ENCODE measurements around a stretch of chr20.

DNA sequence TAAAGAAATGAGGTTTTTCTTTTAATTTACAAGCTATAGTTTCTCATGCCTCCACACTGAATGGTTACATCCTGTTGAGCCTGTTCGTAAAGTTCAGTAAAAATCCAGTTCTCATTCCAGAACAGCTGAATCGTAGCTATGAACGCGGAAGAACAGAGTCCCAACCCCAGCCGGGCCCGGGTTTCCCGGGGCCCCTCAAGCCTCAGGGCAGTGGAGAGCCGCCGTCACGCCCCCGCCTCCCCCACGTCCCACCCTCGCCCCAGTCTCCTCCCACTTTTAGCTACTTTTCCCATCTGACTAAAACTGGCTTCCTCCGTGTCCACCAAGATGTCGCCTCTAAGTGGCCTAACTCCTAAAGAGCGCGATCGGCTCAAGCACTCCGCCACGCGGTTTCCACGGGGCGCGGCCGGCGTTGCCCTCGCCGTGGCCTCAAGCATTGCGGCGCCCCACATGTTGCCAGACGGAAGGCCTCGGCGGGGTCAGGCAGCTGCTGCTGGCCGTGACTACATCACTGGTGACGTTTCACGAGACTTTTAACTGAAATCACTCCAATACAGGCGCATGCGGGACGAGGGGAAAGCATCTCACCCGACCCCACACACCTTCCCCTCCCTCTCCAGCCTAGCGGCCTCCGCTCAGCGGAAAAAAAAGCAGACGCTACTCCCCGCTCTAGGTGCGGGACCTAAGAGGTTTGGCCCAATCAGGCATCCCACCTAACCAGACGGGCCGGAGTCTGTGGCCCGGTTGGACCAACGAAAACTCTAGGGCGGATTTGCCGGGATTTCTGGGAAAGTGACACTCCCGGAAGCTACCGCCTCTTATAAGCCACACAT, 506 bp upstream of the NXT1 start:
- RRBS, result 0% methylated on average over 2 of the region's 54 CpGs

DNA sequence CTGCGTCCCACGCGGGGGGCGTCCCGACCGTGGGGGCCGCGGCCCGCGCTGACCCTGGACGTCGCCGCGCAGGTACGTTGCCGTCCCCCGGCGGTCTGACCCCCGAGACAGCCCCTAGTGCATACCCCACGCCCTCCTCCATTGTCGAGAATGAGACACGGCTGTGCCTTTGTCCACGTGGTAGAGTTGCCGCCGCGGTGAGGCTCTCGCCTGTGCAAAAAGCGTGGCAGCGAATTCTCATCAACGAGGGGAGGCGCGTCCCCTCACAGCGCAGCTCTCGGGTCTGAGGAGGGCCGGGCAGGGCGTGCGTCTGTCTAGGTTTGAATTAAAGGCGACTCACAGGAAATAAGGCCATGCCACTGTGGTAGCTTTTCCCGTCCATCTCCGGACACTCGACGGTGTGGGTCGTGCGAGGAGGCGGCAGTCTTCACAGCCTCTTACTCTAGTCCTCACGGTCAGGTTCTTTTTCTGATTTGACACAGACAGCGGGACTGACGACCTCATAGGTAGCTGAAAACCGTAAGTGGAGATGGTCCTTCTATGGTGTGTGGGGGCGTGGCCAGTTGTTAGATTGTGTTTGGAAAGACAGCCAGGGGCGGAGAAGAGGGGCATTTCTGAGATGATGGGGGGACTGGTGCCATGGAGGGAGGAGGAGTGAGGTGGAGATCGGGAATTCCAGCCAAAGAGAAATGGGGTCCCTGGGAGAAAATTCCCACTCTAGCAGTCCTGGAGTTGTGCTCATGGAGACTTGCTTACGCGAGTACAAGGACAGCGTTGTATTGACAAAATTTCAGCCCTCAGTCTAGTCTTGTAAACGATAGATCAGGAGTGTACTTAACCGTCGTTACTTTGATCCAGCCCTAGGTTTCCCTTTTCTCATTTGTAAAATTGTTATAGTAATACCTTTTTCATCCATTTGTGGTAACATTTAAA, 665 bp downstream of the NXT1 start:
- RRBS, result 1% methylated on average over 15 of the region's 58 CpGs

- RRBS, result 2% methylated on average over 40 of the region's 71 CpGs
Measured at GRCh38 chr20:23357622-23358583, 4.1 kb upstream of the GZF1 start.

- RRBS, result no CpG with 5 or more reads among the region's 15 CpGs
Measured at GRCh38 chr20:23633440-23634290, 4.1 kb downstream of the CST3 start.

GRCh38 chr20:23902098-23903252, 22.9 kb upstream of the CST5 start:
- RRBS, result no CpG with 5 or more reads among the region's 26 CpGs

- RRBS, result no CpG with 5 or more reads among the region's 11 CpGs
Measured at GRCh38 chr20:23986523-23987011, 2.0 kb downstream of the GGTLC1 start.

- RRBS, result no CpG with 5 or more reads among the region's 5 CpGs
Measured at GRCh38 chr20:24465604-24466250, 3.7 kb upstream of the SYNDIG1 start.

- RRBS, result no CpG with 5 or more reads among the region's 2 CpGs
Measured at GRCh38 chr20:24987798-24988436, 4.6 kb downstream of the APMAP start.

DNA sequence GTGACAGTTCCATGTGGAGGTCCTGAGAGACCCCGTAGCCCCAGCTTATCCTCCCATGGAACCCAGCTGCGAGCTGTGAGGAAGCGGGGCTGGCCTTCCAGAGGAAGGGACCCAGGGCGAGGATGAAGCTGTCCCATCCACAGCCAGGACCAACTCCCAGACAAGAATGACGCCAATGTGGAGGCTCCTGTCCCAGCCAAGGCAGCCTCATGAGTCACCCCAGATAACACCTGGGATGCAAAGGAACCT, 2.1 kb upstream of the ACSS1 start:
- RRBS, result no CpG with 5 or more reads among the region's 5 CpGs

GRCh38 chr20:25221592-25222540, 26.0 kb upstream of the PYGB start:
- RRBS, result 95% methylated on average over 5 of the region's 31 CpGs

- RRBS, result no CpG with 5 or more reads among the region's 14 CpGs
Measured at GRCh38 chr20:25223008-25223812, 24.7 kb upstream of the PYGB start.

- RRBS, result no CpG with 5 or more reads among the region's 7 CpGs
Measured at GRCh38 chr20:25238395-25238754, 9.5 kb upstream of the PYGB start.

DNA sequence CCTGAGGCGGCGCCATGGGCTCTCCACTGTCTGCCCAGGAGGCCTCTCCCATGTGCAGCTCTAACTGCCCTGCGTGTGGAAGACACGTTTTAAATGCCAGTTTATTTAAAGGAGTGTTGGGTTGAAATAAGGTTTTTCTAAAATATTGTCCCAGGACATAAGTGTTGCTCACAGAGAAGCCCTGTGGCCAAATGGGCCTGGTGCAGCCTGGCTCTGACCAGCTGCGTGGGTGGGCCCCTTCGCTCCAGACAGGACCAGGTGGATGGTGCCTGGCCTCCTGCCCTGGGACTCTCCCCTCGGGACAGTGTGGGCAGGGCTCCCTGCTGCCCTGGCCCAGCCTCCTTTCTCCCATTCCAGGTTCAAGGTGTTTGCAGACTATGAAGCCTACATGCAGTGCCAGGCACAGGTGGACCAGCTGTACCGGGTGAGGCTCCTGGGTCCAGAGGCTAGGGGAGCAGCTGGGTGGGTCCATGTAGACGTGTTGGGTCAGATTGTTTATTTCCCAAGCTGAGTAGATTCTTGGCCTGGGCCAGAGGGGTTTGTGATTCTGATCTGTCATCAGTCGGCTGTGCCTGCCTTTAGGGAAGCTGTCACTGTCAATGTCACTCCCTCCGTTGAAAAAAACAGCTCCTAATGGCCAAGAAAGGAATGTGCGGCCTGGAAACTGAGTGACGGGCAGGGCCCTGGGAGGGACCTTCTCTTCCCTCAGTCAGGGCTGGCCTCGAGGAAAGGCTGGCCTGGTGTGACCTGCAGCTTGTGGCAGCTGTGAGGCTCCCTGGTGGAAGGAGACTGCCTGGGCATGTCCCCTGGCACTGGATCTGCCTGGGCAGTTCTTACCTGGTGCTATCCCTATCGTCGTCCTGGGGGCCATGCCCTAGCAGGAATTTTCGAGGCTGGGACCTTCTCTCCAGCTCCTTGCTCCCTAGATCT, 47.6 kb downstream of the PYGB start:
- RRBS, result no CpG with 5 or more reads among the region's 17 CpGs

GRCh38 chr20:25321439-25321993, 69.1 kb downstream of the ABHD12 start:
- RRBS, result no CpG with 5 or more reads among the region's 3 CpGs

DNA sequence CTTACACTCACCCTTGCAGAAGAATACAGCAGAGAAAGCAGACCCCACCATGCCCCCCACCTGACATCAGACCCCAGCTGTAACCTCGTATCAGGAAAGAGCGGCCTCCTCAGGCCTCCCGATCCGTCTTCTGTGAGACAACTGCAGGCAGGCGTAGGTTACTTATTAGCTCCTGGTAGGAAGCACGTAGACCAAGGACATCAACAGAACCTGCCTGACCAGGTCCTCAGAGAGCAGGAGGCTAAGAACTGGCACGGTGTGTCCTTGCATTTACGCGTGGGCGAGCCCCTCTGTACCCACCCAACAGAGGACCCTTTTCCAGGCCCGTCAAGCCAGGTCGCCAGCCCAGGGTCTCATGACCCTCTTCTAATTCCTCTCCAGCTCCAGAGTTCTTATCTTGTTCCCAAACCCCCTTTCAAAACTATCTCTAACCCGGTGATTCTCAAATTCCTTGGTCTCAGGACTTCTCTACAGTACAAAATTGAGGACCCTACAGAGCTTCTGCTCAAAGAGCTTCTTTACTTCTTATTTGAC, 51.0 kb downstream of the ABHD12 start:
- RRBS, result no CpG with 5 or more reads among the region's 13 CpGs

GRCh38 chr20:25458266-25458808, 50.9 kb downstream of the GINS1 start:
- RRBS, result no CpG with 5 or more reads among the region's 18 CpGs

GRCh38 chr20:25508978-25509637, 76.2 kb downstream of the NINL start:
- RRBS, result no CpG with 5 or more reads among the region's 7 CpGs

GRCh38 chr20:25543321-25543707, 42.0 kb downstream of the NINL start:
- RRBS, result no CpG with 5 or more reads among the region's 5 CpGs

DNA sequence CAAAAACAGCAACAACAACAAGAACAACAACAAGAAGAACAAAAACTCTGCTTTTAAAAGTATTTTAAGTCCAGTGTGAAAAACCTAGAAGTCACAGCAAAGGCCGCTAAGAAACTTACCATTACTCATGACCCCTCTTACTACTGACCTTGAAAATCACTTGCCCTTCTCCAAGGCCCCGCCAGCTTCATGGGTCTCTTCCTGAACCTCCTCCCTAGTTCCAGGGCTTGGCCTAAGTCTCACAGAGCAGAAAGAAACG, 942 bp downstream of the NINL start:
- RRBS, result no CpG with 5 or more reads among the region's 3 CpGs

DNA sequence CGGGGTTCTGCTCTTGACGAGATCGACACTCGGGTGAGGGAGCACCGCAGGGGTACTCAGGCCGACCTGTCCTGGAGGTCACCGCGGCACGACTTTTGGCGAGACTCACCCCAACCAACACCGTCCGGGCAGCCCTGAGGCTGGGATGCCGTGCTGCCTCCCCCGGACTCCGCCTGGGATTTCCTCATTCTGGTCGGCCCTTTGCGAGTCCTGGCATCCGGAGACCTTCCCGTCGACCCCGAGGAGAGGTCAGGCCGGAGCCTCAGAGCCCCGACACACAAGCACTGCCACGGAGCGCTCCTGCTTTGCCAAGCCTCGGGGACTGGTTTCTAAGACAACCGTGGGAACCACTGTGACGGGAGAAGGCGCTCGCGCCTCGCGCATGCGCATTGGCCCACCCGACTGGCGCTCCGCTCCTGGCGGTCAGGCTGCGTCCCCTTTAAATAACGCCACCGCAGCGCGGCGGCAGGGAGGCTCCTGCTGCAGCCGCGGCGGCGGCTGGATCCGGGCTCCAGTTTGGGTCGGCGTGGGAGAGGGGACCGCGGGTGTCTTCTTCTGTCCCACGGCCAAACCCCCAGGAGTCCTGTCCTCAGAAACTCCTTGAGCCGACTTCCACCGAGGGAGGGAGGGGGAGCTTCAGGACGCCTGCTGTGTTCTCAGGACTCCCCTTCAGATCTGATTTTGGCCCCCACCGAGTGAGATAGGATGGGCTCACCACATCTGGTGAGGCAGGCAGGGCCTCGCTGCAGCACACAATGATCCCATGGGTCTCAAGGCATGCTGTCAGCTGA, 166.5 kb upstream of the ZNF337 start:
- RRBS, result no CpG with 5 or more reads among the region's 59 CpGs

Data from Ishikawa (cell line).